ENCODE measurements around a stretch of chr9.

- PRO-cap: no peak
Measured at GRCh38 chr9:6485565-6486274, 72.7 kb downstream of the UHRF2 start.

GRCh38 chr9:6605145-6605613, 40.4 kb downstream of the GLDC start:
- PRO-cap: no peak

DNA sequence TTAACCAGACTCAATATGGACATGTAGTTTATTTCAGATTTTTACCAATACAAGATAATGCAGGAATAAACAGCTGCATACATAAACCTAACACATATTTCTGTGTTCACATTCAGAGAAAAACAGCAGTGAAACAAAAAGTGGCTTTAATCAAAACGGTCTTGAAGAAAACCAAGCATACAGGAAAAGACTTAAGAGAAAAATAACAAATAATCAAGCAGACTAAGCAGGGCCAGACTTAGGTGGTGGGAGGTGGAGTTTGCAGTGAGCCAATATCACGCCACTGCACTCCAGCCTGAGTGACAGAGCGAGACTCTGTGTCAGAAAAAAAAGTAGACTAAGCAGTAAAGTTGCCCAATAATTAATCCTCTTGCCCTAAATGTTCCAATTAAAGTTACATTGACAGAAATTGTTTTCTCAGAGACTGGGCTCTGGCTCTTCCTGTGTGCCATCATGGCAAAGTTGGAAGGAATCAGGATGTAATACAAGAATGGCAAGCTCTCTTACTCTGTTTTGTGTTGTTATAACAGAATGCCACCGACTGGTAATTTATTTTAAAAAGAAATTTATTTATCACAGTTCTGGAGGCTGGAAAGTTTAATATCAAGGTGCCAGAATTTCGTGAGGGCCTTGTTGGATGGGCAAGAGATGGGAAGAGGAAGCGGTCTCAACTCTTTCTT, 26.6 kb upstream of the GLDC start:
- PRO-cap: no peak

GRCh38 chr9:6994665-6995279, 237.0 kb downstream of the KDM4C start:
- PRO-cap: no peak

DNA sequence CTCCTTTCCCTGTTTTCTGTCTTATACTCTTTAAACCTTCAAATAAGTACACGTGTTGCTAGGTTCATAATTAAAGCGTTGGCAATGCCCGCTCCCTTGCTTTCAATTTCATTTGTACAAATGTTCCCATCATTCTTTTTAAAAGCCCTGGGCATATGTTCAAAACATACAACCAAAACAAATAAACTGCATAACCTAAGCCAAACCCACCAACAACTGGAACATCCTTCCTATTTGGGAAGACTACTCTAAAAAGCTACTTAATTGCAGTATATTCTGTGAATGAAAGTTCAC, 1071.4 kb upstream of the DMAC1 start:
- PRO-cap: no peak

GRCh38 chr9:10364273-10364793, 248.5 kb downstream of the PTPRD start:
- PRO-cap: no peak

- PRO-cap: no peak
Measured at GRCh38 chr9:10911372-10911779, 298.6 kb upstream of the PTPRD start.

DNA sequence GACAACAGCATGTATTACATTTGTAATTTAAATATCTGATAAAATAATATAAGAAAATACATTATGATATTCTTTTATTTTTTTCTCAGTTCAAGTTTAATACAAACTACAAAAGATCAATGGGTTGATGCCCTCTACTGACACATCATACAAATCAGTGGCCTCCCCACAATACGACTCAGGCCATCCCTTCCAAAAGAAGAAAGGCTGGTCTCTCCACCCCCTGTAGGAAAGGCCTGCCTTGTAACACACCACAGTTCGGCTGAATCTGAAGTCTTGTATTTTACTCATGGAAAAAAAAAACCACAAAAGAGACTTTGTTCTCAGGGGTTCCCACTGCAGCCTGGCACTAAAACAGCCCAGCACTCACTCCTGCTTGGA, 197.6 kb downstream of the LURAP1L start:
- PRO-cap: no peak

GRCh38 chr9:13037795-13038501, 241.5 kb downstream of the MPDZ start:
- PRO-cap: no peak

DNA sequence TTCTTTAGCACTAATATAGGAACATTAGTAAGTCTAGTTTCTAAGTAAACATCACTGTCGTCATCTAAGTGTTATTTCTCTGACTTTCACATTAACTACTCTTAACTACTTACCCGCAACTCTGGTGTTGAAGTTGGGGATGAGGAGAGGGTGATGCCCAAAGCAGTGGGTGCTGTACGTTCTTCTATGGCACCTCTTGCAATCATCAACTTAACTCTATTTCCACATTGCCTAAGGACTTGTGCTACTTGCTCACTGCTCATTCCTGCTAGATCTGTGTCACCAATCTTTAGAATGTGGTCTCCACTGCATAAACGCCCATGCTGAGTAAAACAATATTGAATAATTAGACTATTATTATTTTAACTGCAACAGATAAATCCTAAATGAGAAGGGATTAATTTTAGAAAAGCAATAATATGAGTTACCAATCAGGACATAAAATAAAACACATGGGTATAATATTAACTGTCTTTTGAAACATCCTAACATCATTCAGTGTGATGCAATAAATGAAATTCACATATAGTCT, 60.0 kb downstream of the MPDZ start:
- PRO-cap: no peak

DNA sequence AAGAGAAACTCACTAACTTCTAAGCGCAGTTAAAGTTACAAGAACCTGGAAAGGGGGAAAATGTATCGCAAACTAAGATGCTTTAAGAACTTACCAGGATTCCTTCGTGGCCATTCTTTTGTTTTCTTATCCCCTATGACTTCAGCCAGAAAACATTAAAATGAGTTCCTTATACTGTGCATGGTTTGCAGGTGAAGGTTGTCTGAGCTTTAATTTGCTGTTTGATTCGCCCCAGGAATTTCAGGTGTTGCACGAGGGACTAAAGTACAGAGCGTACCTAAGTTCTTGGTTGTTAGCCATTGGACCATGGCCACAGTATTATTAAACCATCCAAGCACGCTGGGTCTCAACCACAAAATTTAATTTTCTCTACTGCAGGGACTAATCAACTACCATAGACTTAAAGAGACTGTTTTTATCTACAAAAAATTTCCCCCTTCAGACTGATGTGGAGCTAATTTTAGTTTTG, 208.4 kb upstream of the MPDZ start:
- PRO-cap: no peak

DNA sequence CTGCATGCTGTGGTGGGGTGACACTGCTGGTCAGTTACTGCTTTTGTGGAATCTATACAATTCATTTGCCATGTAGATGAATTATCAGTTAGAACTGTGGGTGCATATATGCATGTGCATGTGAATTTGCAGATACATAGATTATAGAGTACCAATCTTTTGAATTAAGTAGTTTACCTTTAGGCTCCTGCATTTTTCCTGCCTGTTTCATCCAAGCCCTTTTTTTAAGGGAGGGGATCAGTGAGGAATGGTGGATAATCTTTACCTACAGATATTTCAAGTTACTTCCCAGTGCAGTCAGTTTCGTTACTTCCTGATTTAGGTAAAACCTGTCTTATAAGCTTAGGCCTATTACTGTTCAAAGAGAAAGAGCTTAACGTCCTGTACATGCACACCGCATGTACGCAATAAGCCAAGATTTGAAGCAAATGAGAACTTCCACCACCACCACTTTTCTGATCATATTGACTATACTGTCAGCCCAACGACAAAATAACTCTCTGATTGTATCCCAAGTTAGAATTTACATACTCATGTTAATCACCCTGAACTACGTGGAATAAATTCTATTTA, 5.3 kb downstream of the NFIB start:
- PRO-cap: no peak

DNA sequence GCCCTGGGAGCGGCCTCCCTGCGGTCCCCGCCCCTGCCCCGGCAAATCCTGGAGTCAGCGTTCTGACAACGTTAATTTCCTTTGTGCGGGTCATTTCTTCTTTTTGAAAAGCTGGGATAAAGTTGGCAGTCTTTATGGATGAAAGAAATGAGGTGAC, 2.4 kb upstream of the NFIB start:
- PRO-cap: no peak

DNA sequence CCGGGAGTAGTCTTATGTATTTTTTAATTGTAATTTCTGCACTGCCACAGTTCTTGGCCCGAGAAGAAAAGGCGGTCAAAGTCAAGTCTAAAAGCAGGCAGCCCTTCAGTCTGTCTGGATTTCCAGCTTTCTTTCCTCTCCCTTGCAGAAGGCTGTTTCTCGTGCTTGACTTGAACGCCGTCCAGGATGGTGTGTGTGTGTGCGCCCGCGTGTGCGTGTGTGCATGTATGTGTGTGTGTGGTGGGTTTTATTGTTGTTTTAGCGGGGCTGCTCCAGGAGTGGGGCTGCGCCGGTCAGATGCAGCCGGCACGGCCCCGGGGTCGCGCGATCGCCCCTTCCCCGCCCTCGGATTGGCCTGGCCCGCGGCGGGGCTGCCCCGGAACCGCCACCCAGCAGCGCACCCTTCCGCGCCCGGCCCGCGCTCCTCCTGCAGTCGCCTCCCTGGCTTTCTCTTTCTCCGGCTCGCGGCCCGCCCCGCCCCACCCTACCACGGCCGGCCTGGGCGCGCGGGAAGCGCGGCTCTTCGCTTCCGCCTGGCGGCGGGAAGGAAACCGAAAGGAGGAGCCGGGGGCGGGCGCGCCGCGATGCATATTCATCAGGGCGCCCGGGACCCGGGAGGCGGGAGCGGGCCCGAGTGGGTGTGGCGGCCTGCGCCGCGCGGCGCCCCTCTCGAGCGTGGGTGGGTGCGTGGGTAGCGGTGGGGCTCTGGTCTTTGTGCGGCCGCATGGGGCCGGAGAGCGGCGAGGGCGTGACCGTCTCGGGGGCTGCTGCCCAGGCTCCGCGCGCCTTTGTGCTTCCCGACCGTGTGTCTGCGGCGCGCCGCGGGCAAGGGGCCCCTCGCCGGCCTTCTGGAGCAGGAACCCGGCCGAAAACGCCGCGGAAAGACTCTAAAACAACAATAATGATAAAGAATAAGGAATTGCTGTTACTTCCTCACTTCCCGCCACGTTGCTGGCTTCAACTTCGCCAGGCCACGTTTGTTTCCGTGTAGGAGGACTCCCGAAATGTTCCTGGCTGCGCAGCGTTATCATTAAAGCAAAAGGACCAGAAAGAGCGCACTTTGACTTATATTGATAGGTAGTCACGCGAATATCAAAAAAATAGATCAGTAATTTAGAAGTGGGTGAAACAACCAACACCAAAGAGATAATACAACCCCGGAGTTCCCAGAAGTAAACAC, 8.6 kb upstream of the NFIB start:
- PRO-cap: bidirectional peak, plus-strand start at position 715 of the sequence, minus-strand start at position 455 of the sequence

DNA sequence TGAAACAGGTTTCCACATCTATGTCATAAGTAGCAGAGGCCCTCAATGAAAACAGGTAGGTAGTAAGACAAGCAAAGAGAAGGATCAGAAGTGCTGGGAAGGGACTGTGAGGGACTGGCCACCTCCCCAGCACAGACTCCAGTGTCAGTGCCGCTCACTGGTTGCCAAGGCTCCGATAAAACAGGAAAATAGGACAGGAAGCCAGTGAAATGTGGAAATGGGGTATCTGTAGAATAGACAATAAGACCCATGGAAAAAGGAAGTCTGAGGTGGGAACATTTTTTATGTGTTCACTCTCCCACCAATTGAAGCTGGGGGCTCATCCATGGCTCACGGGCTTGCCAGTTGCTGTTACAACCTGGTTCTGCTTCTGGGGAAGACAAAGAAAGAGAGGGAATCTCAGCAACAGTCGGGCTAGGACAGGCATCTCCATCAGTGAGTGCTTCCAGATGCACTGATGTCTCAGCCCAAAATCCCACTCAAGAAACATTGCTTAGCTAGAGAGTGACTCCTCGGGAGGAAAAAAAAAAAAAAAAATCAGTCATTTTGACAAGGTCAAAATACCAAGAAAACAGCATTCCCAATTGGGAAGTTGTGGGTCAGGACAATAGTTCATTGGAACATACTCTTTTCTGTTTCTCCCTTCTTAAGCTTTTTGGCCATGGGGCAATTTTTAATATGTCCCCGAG, 27.6 kb upstream of the NFIB start:
- PRO-cap: no peak

DNA sequence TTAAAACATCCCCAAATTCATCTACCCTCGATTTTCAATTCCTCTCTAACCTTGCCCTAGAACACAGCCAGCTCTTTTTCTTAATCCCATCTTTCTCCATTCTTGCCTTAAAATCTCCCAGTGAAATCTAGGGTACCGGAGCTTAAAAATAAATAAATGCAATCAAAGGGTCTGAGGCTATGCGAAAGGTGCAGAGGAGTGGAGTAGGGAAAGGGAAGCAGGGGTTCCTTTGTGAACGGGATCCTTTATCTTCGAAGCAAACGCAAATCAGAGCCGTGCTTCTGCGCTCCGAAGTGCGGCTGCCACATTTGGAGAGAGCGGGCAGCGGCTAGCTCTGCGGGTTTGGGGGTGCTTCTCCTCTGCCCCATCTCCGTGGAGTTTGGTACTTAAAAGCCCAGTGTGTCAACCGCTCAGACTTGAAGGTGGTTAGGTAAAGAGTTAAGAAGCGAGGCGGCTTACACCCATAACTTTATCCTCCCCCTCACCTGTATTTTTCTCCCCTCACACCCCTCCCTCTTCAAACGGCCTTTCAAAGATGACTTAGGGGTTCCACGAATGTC, 31.5 kb upstream of the NFIB start:
- PRO-cap: no peak

DNA sequence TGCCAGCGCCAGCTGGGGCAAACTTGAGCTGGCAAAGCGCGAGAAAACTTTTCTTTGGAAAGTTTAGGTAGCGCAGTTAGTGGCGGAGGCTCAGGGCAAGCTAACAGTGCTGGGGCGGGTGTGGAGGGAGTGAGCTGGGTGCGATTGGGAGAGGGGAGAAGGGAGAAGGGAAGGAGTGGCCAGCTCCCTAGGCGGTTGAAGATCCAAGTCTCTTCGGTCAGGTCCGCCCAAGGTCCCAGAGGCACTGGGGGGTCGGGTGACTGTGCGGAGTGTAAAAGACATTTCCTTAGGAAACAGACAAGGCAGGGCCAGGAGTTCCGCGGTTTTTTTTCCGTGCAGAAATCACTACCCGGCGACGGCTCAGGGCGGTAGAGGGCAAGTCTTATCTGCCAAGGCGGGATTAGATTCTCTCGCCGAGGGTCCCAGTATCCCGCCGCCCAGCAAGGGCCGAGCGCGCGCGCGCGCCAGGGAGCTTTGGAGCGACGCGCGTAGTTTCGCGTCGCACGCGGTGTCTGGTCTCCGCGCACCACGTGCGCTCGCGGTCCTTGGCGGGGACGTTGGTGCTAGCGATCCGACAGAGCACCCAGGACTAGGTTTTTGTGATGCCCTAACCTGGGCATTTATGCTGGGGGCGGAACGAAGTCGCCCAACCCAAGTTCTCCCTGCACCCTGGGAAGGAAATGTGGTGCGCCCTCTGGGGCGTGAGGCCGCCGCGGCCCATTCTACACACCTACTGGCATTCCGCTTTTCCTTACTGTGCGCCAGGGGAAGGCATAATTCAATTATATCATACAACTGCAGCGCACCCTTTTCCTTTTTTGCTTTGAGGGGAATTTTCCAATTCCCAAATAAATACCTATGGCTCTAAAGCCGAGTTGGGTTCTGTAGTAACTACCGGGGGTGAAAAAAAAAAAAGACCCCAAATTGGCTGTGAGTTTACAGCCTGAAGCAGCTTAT, 33.8 kb upstream of the NFIB start:
- PRO-cap: bidirectional peak, plus-strand start at position 289 of the sequence, minus-strand start at position 131 of the sequence; bidirectional peak, plus-strand start at position 710 of the sequence, minus-strand start at position 593 of the sequence

DNA sequence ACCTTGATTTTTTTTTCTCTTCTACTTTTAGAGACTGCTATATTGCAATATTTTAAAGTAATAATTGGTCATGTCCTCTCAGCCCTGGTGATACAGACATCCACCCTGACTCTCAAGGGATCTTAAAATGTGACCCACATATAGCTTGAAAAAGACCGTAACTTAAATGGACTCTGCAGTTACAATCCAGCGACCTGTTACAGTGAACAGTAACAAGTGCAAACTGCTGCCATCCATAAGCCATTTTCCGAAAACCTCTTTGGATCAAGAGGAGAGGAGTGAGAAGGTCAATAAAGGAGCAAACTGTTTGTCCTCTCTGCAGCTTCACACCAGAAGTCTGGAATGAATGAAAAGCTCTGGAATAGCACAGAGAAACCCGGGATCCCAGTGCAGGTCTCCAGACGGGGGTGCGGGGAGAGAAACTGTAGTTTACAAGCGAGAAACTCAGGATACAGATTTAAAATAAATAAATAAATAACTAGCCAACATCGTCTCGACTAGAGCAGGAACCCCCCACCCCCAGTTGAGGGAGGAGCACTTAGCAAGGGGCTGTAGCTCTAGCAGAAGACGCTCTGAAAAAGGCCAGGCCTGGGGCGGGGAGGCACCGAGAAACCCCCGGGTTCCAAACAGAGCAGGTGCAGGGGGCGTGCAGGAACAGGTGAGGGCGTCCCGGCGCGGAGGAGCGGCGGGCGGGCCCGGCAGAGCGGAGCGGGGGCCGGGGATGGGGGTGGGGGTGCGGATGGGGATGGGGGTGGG, 615 bp downstream of the ZDHHC21 start:
- PRO-cap: no peak

GRCh38 chr9:14993030-14993823, 83.0 kb upstream of the FREM1 start:
- PRO-cap: bidirectional peak, plus-strand start at chr9:14993344, minus-strand start at chr9:14993181

DNA sequence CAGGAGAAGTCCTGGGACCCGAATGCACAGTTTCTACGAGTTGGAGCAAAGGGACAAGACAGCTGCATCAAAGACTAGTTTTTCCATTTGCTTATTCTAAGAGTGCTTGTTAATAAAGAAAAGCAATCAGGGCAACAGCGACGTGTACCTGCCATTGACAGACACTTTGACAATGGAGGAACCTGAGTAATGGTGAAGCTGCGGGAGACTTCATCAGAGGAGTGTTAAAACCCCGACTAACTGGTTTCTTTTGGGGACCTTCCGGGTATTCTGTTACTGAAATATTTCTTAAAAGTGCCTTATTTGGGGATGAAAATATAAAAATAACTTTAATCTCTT, 651 bp downstream of the SNAPC3 start:
- PRO-cap: no peak